SUDHL5 (cell line): ENCODE data around the genes CYP4Z1 and PDZK1IP1.

DNA sequence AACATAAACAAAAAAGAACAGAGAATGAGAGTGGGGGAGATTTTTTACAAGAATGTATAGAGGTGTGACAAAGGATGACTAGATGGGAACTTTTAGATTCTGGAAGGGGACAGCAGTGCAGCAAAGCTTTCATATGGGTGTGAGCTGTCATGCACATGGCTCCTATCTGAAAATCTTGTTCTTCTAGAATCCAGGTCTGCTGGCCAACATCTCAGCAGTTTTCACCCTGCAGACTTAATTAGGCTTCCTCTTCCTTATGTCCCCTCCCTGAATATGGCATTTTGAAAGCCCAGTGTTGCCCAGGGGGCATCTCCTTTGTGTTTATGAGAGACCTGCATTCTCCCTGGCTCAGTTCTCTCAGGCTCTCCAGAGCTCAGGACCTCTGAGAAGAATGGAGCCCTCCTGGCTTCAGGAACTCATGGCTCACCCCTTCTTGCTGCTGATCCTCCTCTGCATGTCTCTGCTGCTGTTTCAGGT, at the start of gene CYP4Z1:
CYP4Z1 (plus strand) TSS at position 132 of the 477 bp plus-strand sequence.
- PRO-cap = no peak

- PRO-cap = no peak
These were observed at the start of gene PDZK1IP1 for GRCh38 chr1:47189526-47190673. Gene PDZK1IP1, minus strand, starts transcription at chr1:47190036.

- PRO-cap = no peak
These were observed 3.2 kb upstream of the TAL1 start for GRCh38 chr1:47234924-47235853.

GRCh38 chr1:47324552-47325147, 8.9 kb upstream of the CMPK1 start:
- PRO-cap = no peak

GRCh38 chr1:47702070-47702771, 264.4 kb downstream of the FOXD2 start:
- PRO-cap = no peak

- PRO-cap = no peak
These were observed 270.7 kb downstream of the FOXD2 start for GRCh38 chr1:47708671-47708882.

DNA sequence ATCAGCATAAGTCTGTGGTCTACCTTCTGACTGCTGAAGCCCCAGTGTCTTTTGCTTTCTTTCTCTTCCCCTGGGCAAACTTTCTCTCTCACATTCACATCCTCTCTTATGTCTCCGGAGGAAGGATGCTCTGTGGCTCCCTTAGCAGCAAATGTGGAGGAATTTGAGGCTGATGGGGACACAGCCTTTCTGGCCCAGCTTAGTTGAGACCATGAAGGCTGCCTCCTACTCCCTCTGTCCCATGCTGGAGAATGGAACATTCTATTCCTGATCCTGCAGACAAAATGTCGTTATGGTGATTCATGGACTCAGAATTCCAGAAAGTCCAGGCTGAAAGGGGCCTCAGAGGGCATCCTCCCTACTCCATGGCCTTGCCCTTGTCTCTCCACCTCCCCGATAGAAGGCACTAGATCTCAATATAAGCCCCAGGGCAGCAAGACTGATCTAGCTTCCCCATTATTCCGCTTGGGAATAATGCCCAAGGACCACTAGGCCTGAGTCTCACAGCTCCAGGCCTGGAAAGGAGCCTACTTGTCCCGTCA, 52.6 kb upstream of the TRABD2B start:
- PRO-cap = no peak

DNA sequence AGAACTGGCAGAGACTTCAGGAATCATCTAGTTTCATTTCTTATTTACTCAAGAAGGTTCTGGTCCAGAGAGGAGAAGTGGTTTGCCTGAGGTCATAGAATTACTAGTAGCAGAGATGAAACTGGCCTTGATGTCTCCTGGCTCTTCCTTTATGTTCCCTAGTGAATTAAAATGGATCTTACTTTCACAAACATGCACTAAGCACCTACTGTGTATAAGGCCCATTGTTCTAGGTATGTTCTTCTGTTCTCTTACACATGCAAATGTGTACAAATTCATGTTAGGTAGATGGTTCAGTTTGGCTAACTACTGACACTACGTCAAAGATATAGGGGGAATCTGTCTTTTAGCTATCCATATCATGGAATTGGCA, 11.3 kb upstream of the ELAVL4 start:
- PRO-cap = no peak

DNA sequence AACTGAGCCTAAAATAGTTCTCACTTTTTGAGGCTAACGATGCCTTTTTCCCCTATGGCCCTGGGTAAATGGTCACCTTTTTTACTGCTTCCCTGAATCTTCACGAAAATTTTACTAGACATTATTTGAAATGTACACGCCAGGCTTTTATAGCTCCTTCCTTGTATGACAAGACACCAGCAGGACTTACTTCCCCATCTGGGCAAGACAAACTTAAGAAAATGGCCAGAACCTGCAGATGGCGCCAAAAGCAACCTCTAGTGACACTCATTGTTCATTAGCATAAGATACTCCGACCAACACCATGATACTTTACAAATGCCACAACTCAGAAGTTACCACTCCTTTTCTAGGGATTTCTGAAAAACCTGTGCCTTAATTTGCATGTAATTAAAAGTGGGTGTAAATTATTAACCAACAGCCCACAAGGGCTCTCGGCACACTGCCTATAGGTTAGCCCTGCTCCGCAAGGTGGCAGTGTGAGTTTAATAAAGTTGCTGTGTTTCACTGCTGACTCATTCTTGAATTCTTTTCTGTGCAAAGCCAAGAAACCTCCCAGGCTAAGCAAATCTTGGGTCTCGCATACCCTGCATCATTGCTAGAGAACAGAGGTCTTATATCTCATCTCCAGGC, 86.6 kb downstream of the FAF1 start:
- PRO-cap = unidirectional peak, minus-strand start at position 320 of the sequence

- PRO-cap = no peak
These were observed 51.9 kb downstream of the FAF1 start for GRCh38 chr1:50908106-50908549.

DNA sequence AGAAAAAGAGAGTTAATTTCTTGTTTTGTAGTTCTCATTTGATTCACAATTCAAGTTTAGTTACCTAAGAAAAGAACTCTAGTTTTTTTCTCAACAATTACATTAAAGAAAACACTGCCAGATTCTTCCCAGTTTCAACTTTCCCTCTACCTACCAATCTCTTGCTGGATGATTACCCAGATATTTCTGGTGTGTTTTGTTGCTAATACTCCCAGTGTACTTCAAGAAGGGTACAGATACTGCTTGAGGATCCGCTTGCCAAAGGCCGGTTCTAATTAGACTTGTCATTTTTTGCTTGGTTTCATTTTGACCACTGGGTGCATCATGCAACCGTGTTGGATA, 2.8 kb upstream of the CDKN2C start:
- PRO-cap = no peak

GRCh38 chr1:50969490-50969894, 553 bp upstream of the CDKN2C start:
- PRO-cap = unidirectional peak, minus-strand start at chr1:50969548

GRCh38 chr1:50970616-50971012, 569 bp downstream of the CDKN2C start:
- PRO-cap = no peak

DNA sequence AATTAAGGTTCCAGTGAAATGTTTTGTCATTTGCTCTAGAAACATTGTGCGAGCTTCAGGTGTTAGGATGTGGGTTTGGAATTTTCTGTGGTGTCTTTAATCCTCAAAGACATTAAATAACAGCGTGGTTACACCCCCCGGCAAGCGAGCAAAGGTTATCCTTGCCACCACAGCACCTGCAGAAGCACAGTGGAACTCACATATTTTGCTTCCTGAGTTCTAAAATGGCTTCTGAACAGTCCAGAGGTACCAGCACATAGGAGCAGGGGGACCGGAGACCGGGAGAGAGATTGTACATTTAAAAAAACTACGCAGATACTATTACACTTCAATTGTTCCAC, 8.7 kb downstream of the CDKN2C start:
- PRO-cap = bidirectional peak, plus-strand start at position 222 of the sequence, minus-strand start at position 71 of the sequence

GRCh38 chr1:51215686-51216042, 20.4 kb upstream of the RNF11 start:
- PRO-cap = no peak

- PRO-cap = no peak
These were observed 31.9 kb downstream of the TTC39A start for GRCh38 chr1:51298392-51298922.

DNA sequence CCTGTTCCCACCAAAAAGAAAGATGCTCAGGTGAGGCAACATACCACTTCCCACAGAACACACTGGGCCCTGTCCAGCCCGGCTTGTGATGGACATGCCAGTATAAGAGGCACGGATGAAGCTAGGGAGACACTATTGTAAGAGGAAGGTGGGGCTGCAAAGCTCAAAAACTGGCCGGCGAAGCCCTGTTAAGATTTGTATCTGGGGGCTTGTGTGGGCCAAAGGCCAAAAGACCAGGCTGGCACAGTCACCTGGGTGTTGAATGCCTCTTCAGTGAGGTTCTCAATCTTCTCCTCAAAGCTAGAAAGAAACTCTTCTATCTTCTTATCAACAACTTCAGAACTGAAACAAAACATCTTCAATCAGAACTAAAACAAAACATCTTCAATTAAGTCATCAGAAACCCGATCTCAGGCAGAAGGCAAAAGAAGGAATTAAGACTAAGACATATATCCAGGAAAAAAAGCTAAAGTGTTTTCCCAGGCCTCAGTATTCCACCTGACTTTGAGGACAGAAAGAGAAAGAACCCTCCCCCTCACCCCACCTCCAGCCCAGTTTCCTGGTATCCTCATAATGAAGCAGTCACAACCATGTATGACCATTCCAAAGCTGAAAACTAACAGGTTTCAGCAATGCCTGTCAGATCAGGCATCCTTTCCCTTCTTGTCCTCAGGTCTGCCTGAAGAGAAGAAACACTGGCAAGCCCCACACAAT, 87.7 kb downstream of the NRDC start:
- PRO-cap = no peak

DNA sequence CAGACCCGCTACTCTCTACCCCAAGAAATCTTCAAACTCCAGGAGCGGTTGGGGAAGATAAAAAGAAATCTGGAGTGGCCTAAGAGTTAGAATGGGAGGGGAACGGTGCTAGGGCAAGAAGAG, 312 bp downstream of the TXNDC12 start:
- PRO-cap = no peak

DNA sequence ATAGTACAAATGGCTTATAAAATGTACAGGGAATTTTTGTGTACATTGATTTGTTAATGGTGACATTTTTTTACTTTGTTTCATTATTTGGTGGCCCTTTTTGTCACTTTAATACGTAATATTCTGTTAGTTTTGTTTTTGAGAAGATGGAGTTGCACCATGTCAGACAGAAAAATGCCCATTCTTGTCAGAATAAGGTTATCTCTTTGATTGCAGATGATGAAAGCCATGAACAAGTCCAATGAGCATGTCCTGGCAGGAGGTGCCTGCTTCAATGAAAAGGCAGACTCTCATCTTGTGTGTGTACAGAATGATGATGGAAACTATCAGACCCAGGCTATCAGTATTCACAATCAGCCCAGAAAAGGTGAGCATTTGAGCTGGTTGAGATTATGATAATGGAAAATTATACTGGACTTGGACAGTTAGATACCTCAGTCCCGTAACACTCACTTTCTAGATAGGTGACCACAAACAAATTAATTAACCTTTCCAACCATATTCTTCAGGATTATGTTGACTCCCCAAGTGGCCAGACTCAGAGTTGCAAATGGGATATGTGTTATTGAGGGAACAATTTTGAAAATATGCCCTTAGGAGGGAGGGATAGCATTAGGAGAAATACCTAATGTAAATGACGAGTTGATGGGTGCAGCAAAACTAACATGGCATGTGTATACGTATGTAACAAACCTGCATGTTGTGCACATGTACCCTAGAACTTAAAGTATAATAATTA, 33.3 kb downstream of the CC2D1B start:
- PRO-cap = no peak

DNA sequence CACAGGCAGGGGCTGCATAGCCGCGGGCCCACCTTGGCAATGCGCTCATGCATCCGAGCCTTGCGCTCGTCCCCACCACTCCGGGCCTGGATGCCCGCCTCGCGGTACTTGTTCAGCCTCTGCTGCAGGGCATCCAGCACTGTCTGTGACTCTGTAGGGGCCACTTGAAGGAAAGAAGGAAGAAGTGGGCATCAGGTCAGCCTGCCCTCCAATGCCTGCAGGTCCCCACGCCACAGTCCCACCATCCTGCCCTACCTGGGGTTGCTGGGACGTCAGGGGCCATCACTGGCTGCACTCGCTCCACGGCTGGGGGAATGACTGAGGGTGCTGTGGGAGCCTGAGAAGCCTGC, 7.0 kb downstream of the CC2D1B start:
- PRO-cap = no peak